Gallbladder (tissue), 1 donor: ENCODE data around the gene ZC3H14.

DNA sequence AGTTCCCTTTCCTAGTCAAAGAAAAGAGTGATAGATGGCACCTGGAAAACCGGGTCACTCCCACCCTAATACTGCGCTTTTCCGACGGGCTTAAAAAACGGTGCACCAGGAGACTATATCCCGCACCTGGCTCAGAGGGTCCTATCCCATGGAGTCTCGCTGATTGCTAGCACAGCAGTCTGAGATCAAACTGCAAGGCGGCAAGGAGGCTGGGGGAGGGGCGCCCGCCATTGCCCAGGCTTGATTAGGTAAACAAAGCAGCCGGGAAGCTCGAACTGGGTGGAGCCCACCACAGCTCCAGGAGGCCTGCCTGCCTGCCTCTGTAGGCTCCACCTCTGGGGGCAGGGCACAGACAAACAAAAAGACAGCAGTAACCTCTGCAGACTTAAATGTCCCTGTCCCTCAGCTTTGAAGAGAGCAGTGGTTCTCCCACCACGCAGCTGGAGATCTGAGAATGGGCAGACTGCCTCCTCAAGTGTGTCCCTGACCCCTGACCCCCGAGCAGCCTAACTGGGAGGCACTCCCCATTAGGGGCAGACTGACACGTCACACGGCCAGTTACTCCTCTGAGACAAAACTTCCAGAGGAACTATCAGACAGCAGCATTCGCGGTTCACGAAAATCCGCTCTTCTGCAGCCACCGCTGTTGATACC is 782.6 kb downstream of the FLRT2 start:
- PRO-cap: no peak

GRCh38 chr14:87963260-87963718 is 29.7 kb downstream of the GALC start:
- PRO-cap: no peak

DNA sequence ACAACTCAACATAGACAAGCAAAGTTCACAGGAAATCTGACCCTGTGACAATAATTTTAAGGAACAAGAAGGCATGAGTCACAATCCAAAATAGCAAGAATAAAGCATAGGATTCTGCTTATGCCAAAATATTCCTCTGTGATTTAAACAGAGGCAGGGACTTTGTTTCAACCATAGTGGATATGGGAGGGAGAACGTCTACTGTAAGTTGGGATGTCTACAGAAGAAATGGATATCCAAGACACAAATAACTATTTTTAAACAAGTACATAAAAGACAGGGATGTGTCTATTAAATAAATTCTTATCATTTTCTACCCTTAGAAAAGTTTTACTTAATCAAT is 44.5 kb downstream of the GPR65 start:
- PRO-cap: no peak

DNA sequence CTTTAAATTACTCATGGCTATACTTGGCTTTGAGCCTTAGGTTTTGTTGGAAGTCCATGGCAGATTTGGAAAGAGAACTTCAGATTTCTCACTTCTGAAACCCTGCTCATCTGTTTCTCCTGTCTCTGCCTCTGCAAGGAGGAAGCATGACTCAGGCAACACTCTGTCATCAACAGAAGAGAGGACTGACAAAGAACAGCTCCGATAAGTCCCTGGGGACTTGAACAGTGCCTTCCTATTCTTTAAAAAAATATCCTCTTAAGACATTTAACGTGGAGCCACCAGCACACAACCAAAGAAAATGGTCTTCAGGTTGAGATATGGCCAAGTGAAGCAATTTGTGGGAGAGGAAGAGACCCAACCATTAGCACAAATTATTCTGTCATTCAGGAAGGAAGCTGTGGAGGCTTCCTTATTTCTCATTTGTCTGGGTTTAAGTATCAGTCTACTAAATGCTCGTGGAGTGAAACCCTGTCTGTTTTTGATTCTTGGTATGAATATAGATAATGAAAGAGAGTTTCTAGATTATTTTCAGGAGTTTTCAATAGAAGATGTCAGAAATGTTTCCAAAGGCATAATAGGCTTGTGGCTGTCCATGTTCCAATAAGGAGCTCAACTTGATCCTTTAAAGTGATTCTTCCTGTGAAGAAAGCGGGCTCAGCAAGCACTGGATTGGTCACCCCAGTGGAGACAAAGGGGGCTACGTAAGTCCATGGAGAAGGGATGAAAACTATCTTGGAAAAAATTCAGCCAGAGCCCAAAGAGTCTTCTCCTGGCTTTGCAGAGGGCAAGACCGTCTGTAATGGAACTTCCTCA is 125.1 kb downstream of the GPR65 start:
- PRO-cap: no peak

- PRO-cap: no peak
These were observed 11.8 kb downstream of the PTPN21 start for GRCh38 chr14:88542943-88543483.

- PRO-cap: bidirectional peak, plus-strand start at chr14:88563065, minus-strand start at chr14:88562905; bidirectional peak, plus-strand start at chr14:88563567, minus-strand start at chr14:88563445
These were observed at the start of gene ZC3H14 for GRCh38 chr14:88562754-88563739. Gene ZC3H14, plus strand, starts transcription at chr14:88563037.

DNA sequence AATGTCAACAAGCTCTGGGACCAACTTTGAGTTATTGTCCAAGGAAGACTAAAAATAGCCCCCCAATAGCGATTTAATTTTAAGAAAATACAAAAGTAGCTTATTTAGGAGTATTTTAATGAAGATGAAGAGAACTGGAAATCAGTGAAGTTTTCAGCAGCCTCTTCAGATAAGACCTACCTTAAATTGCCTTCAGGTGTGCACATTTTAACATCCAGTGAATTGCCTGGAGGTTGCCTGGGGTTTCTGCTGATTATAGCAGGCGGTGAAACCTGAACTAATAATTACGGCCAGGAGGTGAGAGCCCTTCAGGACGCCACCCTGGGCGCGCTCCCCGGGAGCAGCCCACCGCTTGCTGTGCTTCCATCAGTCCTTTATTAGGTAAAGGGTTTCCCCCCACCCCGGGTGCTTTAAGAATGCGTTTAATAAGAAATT is 1.2 kb downstream of the EML5 start:
- PRO-cap: no peak

GRCh38 chr14:89158051-89159043 is 258.7 kb downstream of the FOXN3 start:
- PRO-cap: no peak

DNA sequence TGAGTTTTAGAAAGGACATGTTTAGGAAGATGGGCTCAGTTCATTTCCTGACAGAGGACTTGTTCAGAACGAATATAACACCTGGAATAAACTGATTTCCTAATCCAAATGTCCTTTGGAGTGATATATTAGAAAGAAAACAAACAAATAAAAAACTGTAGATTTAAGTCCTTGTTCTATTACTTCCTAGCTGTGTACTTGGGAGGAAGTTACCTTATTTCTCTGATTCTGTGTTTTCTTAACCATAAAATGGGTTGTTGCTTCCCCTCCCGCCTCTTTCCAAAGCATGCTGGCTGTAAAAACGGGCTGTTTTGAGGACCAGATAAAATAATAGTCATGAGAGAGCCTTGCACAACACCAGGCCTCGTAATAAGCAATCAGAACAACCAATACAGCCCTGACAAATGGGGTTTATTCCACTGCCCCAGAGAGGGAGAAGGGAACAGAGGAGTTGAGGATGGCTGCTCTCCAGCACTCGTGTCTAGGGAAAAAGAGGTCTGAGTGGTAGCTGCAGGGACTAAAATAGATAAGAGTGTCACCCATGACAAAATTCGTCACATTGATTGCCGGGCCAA is 188.3 kb downstream of the FOXN3 start:
- PRO-cap: no peak

DNA sequence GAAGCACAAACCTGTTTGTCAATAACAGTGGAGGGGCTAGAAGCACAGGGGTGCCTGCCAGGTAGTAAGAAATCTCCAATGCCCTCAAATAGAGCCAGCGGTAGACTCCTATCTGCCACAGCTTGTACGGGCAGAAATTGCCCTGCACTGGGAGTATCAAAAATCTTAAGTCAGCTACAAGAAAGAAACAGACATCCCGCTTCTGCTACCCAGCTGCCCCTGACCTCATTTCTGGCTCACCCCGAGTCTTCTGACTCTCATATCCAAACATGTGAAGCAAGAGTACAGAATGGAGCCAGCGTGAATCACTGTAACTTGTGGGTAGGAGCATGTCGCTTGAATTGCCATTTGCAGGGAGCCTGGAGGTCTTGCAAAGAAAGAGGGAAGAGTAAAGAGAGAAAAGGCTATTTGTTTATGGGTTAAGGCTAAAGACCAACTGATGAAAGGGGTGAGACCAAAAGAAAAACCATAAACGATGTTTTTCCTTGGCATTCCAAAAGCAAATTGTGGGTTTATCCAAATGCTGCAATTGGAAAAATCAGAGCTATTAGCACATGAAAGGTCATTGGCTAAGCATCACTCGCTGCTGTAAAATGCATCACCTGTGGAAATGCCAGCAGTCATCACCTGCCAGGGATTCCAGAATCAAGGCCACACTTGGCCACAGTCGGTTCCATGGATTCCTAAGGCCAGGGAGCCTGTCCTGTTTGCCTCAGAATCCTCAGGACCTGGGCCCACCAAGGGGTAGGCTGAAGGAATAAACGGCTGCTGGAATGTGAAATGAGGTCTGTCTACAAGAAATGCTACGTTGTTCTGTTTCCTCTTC is 86.6 kb downstream of the FOXN3 start:
- PRO-cap: no peak

GRCh38 chr14:89352030-89352575 is 64.9 kb downstream of the FOXN3 start:
- PRO-cap: no peak

- PRO-cap: no peak
These were observed 4.9 kb downstream of the FOXN3 start for GRCh38 chr14:89411973-89412735.

- PRO-cap: no peak
These were observed 72.9 kb upstream of the FOXN3 start for GRCh38 chr14:89489691-89490478.

GRCh38 chr14:89700694-89701027 is 253.9 kb downstream of the EFCAB11 start:
- PRO-cap: no peak

- PRO-cap: no peak
These were observed 181.1 kb downstream of the EFCAB11 start for GRCh38 chr14:89773322-89773849.

DNA sequence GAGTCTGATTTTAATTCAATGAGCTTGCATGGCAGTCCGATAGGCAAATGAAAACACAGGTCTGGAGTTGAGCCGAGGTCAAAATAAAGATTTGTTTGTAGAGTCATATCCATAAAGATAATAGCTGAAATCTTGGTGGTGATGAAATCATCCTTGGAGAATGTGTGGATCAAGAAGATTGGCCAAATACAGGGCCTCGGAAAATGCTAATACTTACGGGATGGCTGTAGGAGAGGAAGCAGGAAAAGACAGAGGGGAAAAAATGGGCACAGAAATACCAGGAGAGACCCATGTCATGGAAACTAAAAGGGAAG is 162.0 kb downstream of the EFCAB11 start:
- PRO-cap: no peak

DNA sequence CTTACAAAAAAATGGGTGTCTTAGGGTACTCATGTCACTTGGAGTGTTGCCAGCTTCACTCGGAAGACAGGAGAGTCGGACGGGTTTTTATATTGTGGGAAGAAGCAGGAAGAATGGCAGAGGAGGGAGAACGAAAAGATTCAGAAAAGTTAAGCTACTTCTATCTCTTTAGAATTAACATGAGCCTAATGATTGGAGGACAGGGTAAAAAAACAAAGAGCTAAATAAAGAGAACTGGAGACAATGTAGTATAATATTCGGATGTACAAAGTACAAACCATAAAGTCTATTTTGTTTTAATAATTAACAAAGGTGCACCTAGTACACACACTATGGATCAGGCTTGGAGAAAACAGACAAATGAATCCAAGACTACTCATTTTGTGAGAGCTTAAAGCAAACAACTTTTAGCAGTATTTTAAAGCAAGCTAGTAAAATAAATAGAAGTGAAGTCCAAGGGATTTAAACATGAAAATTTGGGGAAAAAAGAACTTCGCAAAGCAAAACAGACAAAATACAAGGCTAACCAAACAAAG is 43.8 kb downstream of the EFCAB11 start:
- PRO-cap: bidirectional peak, plus-strand start at position 347 of the sequence, minus-strand start at position 142 of the sequence

DNA sequence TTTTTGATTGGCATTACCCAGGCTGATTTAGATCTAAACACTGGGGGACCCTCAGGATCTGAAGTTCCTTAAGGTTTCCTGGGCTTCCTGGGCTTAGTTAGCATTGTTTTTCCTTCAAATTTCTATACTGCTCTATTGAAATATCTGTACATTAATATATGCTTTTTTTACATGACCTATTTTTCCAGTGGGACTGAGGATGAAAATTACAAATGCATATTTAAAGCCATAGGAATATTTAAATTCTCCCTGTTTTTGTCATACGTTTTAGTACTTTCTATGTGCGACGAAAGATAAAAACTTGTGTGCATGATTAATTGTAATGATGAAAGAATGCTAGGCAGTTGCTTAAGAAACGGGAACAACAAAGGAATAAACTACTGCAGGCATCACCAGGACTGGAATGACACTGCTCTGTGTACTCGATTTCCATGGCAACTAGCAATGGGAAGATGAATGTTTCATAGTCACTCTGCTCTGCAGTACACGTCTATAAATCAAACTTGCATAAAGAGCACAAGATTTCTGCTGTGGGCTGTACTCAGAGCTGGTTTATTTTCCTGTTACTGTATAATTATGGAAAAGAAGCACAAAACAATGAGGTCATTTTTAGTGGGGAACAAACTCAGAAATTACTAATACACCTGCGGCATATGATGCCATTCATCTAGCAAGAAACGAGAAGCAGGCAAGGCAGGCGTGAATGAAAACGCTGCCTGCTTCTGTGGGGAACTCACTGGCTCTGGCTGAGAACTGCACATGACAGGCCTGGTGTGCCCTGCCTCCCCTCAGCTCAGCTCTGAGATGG is 41.9 kb downstream of the EFCAB11 start:
- PRO-cap: no peak

GRCh38 chr14:89957321-89957802 is 1.6 kb downstream of the TDP1 start:
- PRO-cap: no peak

- PRO-cap: no peak
These were observed 25.6 kb downstream of the KCNK13 start for GRCh38 chr14:90087234-90087963.